Measurements from ENCODE around the genes CTSZ and FAM217B.

DNA sequence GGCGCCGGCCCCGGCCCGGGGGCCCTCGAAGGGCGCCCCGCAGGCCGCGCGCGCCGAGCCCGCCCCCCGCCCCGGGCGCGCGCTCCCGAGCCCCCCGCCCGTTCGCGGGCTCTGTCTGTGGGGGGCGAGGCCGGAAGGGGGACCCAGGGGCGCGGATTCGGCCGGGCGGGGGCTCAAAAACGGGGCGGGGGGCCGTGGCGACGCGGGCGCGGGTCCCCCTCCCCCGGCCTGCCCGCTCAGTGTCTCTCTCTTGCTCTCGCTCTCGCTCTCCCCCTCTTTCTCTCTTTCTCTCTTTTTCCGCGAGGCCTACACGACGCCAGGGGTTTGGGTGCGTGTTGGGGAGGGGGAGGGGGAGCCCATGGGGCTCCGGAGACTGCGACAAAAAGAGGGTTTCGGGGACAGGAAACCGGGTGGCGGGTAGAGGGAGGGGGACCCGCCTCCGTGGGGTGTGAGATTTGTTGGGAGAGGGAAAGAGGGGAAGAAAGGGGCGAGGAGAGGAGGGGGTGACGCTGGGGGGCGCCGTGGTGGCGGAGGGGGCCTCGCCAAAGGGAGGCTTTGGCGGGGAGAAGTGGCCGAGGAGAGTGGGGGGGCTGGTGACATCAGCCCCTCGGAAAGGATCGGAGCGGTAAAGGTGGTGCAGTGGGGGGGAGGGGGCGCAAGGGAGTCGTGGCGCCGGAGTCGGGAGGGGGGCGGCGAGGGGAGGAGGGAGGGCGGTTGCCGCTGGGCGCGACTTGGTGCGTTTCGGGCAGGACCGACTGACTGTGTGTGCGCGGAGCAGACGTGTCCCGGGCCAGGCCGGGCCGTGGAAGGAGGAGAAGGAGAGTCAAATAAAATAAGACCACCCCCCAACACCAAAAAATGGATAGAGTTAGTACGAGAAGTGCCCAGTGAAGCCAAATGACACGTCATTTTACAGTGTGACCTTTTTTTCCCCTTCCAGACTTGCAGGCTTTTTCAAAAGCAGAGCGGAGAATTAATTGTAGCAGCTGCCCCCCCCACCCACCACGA, 965 bp downstream of the GNAS start:
- PRO-cap, result bidirectional peak, plus-strand start at position 176 of the sequence, minus-strand start at position 61 of the sequence; bidirectional peak, plus-strand start at position 748 of the sequence, minus-strand start at position 767 of the sequence

DNA sequence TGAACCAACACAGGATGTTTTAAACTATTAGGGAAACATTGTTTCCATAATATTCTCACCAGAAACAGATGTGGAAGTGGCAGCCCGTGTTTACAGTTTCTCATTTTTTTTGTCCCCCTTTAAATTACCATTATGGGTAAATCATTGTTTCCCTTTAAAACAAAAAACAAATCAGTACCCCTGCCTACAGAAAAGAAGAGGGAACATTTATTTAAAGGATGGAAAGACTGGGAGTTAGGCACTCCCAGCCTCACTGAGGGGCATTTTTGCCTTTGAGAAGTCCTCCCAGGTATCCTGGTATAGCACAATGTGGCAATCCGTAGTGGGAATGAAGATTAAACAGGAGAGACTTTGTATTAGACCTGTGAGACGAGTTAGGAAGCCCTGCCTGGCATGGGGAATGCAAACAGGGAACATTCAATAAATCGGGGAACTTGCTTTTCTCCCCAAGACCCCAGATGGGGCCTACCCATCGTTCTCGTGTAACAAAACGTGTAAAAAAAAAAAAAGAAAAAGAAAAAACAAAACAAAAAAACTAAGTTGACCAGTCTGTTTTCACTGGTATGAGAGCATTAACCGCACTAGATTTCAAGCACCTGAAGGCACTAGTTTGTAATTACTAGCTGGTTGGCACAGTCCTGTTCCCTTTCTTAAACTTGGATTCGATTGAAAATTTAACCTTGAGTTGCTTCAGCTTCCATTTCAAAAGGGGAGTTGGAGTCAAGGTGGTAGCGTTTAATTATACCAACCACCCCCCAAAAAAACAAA, 5.1 kb downstream of the GNAS start:
- PRO-cap, result no peak

DNA sequence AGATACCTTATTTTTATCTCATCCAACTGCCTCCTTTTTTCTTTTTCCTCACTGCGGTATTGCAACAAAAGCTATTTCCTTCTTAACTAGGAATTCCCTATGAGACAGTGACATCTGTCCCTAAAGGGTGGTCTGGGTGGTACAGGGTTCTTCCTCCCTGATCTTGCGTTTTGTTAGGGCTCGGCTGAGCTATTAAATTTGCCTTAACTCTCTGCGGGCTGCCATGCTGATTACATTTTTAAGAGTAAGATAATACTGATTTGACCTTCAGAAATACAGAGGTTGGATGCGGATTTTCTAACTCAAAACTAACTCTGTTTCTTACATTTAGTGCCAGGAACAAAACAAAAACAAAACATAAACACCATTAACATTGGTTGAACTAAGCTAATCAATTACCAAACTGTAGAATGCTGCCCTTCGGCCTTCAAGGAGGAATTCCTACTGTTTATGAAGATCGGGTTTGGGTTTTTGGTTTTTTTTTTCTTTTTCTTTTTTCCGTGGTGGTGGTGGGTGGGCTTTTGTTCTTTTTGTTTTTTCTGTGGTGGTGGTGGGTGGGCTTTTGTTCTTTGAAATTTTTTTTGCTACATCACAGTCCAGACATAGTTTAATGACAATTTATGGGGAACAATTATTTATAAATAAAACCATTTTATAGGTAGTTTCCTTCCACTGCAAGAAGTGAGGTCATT, 6.7 kb downstream of the GNAS start:
- PRO-cap, result no peak

DNA sequence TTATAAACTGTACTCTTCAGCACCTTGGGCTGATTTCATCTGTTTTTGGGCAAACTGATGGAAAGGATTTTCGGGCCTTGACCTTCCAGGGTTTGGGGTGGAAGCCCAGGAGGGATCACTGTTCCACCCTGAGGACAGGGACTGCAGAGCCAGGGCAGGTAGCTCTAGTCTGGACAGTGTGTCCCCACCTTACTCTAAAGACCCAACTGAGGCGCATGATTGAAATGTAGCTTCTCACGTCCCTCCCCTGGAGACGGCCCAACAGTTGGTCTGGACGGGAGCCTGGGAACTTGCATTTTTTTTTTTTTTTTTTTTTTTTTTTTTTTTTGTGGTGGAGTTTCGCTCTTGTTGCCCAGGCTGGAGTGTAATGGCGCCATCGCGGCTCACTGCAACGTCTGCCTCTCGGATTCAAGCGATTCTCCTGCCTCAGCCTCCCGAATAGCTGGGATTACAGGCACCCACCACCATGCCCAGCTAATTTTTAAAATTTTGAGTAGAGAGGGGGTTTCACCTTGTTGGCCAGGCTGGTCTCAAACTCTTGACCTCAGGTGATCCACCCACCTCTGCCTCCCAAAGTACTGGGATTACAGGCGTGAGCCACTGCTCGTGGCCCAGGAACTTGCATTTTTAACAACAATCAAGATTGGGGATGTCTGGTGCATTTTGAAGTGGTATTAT, 929 bp downstream of the NELFCD start:
- PRO-cap, result unidirectional peak, minus-strand start at position 208 of the sequence

- PRO-cap, result no peak
Measured at GRCh38 chr20:58990743-58991495, 9.9 kb downstream of the NELFCD start.

GRCh38 chr20:59006563-59007655, at the start of gene CTSZ:
Gene CTSZ, minus strand, starts transcription at chr20:59007254.
- PRO-cap, result bidirectional peak, plus-strand start at chr20:59007378, minus-strand start at chr20:59007254

DNA sequence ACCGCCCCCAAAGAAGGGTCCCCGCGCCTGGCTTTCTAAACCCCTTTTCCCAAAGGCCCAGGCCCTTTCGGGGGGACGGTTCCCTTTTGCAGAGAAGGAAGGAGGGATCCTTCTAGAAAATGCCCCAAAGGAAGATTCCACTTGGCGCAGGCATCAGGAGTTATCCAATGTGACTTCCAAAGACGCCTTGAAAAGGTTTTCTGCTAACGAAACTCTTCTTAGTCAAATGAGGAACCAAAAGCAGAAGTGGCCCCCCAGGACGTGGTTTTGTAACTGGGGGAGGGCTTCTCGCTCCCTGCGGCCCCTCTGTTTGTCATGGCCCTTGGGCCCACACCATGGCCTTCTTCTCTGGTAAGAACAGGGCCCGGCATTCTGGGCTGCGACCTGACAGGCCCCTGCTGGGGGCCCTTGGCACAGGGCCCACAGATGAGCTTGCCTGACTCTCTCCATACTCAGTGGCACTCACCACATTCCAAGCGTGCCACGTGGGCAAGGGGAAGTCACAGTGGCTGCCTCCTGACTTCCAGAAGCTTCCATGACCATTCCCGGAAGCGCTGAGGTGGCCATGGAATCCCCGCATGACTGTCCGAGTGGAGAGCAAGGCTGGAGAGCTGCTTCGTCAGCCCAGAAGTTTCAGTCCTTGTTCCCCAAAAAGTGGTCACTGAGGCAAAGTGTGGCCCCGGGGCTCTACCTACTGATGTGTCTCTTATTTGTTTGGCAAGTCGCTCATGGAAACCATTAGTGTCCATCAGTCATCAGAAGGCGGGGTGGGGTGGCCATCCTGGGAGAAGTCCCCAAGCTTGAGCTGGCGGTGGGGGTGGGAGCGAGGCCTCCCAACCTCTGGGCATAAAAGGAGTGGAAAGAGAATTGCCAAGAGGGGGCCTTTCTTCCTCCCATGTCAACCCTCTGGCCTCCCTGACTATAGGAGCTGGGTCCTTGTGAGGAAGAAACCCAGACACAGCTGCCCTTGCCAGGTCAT, 891 bp upstream of the CTSZ start:
- PRO-cap, result no peak

DNA sequence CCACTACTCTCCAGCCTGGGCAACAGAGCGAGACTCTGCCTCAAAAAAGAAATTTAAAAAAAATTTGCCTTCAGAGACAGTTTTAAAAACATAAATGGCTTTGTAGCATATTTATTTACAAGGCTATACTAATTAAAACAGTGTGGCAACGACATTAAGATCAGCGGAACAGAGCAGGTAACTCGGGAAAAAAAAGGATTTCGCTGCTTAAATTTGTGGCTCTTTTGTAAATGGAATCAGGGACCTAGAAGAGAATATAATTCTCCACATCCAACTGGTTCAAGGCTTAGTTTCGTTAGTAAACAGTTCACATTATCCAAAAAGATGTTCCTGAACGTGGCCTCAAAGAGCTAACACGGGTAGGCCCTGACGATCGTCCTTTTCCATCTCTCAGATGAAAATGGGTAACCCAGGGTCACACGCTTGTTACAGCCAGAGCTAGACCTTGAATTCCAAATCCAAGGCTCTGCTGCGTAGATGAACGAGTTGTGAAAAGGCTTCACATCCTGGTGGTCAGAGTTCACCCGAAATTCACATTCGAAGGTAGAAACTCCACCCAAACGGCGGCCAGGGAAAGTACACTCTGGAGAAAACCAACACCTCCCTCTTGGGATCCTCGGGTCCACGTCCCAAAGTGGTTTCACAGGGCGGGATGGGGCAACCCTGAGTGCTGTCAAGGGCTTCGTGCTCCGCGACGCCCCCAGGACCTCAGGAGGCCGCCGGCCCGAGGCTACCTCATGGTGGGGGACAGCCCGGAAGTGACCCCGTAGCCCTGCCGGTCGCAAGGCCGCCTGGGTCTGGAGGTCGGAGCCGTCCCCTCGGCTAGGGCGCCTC, 676 bp downstream of the PRELID3B start:
- PRO-cap, result no peak

- PRO-cap, result no peak
Measured at GRCh38 chr20:59165483-59165972, 1.9 kb downstream of the ZNF831 start.

GRCh38 chr20:59253930-59254570, 46.4 kb upstream of the EDN3 start:
- PRO-cap, result no peak

DNA sequence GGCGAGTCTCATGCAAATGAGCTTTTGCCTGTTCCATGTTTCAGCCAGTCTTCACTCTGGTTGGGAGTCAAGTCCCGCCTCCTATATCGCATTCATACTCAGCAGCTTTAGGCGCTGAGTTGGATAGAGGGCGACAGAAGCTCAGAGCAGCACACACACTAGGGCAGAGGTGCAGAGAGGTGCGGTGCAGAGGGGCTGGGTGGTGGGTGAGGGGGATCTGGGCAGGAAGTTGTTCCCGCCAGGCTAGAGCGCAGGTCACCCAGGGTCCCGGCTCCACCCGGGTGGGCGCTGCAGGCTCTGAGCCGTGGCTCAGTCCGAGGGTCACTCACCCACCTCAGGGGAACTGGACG, 89.2 kb upstream of the PHACTR3 start:
- PRO-cap, result no peak

- PRO-cap, result no peak
Measured at GRCh38 chr20:59820384-59820835, 113.0 kb downstream of the SYCP2 start.

- PRO-cap, result no peak
Measured at GRCh38 chr20:59830698-59831689, 102.4 kb downstream of the SYCP2 start.

- PRO-cap, result bidirectional peak, plus-strand start at chr20:59940389, minus-strand start at chr20:59940293; bidirectional peak, plus-strand start at chr20:59940853, minus-strand start at chr20:59940833
Measured at GRCh38 chr20:59940096-59941471, at the start of gene FAM217B. Gene FAM217B, plus strand, starts transcription at chr20:59940389.

DNA sequence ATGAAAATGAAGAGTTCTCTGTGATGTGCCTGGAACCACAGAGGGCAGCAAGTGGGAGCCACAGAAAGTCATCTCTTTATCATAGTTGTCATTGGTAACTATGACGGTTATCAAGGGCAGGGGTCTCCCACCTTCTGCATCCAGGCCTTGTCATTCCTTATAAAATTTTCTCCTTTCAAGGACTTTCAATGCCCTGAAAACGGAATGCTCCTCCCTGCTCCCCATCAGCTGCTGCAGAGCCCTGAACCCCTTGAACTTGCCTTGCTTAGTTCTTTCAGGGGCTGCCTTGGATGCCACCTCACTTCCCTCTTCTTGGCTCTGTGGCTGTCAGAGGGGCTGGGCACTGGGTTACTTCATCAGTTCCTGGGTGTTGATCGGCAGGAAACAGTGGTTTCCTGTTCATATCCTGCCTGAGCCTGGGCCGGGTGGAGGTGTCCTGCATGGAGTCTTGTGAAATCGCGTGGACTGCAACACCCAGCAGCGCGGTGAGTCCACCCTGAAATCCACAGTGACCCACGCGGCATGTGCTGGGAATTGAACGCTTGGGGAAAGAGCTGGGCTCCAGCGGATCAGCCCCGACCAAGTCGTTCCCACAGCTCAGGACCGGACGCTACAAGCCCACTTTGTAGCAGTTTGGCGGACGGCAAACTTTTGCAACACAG, 97.4 kb downstream of the CDH26 start:
- PRO-cap, result no peak

DNA sequence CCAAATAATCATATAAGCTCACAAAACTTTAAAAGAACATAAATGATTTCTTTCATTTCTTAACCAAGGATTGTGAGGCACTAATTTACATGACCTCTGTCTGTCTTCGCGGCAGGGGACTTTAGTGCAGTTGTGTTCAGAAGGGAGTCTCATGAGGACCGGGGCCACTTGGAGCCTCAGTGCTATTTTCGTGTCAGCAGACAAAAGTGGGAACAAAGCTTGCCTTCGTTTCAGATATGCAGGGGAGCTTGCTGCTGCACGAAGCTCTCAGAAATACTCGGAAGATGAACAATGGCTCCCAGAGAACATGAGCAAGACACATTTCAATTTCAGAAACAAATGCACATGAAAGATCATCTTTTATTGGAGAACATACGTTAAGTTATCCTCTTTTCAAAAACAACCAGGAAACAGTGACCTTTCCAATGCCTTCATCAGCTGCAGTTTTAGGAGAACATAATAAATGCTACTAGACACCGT, 497.1 kb downstream of the CDH26 start:
- PRO-cap, result no peak

- PRO-cap, result no peak
Measured at GRCh38 chr20:60860436-60860692, 391.7 kb upstream of the CDH4 start.

DNA sequence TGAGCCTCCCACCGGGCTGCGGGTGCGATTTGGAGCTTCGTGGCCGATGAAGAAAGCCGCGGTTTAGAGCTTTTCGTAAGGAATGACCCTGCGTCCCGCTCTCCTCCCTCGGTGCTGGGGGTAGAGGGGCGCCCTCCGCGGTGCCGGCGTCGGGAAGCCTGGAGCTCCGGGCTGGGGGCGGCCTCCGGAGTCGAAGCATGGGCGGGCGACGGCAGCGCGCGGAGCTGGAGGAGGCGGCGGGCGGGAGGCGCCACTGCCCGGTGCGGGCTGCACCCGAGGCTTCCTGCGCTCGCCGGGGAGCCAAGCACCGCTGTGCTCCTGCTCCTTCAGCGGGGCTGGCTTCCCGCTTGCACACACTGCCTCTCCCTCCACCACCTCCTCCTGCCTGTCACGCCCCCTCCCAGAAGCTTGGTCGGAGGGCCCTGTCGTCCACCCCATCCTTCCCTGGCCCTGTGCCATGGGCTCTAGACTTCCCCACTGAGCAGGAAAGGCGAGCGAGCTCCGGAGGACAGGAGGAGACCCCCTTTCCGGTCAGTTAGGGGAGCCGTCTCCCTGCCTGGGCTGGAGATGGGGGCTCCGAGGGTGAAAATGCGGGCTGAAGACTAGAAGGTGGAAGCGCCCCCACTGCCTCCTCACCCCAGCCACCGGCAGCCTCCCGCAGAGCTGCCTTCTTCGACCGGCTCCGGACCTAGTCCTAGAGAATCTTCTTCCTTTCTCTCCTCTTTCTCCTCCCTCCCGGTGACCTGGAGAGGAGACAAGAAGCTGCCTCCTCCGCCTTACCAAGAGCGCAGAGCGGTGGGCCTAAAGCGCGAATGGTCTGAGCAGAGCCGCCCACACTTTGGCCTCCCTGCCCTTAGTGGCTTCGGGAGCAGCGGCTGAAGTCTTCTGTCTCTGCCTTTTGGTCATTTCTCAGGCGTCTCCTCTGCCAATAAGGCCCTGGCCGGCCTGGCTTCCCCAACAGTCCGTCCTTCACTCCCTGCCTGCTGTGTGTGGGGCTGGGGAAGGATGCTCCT, 1.9 kb downstream of the CDH4 start:
- PRO-cap, result unidirectional peak, plus-strand start at position 783 of the sequence

DNA sequence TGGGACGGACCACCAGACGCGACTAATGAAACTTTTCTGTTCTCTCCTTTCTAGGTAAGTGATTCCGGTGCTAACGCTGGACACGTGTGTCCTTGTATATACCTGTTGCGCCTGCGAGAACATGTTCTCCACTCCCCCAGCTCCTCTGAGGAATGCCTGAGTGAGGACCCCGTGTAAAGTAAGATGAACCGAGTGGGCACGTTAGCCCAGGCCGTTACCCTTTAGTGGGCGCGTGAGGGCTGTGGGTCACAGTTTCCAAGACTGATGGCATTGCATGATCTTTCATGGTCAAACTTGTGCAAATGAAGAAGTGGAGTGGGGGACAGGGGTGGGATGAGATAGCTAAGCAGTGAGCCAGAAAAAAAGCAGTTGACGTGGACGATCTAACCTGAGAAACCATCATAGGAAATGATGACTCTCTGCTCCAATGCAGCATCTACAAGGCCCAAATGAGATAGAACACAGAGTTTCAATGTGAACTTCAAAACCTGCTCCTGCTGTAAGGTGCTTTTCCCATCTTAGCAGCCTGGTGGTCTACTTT, 249.8 kb downstream of the CDH4 start:
- PRO-cap, result no peak

- PRO-cap, result no peak
Measured at GRCh38 chr20:61659660-61660118, 406.0 kb downstream of the TAF4 start.

All from cardiac septum (tissue), 1 donor.